Jurkat, Clone E6-1 (cell line): ENCODE measurements around a stretch of chr15.

GRCh38 chr15:61011135-61011619 lies 217.9 kb downstream of the RORA start:
- RRBS, result no CpG with 5 or more reads among the region's 3 CpGs

DNA sequence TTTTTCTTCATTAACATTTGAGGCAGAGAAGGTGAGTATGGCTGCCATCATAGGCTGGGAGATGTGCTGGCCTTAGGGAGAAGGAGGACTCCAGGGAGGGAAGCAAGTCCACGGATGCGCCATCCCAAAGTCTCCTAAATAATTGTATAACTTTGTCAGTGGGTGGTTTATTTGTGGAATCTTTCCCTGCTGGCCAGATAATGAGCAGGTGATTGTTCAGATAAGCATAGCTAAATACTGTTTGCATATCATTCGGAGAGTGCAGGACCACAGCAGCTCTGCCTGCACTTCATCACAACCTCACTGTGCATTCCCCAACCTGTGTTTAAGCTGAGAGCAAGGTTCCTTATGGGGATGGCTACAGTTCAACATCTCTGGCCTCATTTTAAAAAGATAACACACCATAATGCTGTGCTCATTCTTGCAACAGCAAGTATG lies 271.8 kb upstream of the RORA start:
- RRBS, result no CpG with 5 or more reads among the region's 3 CpGs

DNA sequence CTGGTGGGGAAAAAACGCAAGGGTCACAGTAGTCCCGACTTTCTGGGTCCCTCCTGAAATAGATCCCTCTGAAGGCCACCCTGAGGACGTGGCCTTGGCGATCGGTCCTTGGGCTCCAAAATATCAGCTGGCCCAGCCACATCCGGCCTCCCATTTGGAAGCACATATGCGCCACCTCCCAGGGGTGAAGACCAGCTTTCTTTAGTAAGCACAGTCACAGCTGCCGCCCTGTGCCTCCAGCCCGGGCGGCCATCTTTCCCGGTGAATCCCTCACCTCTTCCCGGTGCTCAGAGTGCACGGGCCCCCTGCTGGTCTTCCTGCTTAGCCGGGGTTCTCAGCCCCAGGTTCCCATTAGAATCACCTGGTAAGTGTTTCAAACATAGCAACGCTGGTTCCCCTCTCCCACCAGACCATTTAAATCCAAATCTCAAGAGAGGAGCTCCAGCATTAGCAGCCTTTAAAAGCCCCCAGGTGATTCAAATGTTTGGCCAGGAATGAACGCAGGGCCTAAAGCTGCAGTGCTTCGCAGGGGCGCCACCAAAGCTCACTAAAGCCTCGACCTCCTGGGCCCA lies 232.2 kb downstream of the VPS13C start:
- RRBS, result 74% methylated on average over 3 of the region's 19 CpGs

- RRBS, result no CpG with 5 or more reads among the region's 11 CpGs
Observed at GRCh38 chr15:62067101-62067490, 319 bp downstream of the C2CD4A start.

GRCh38 chr15:62119045-62119868 lies 45.8 kb downstream of the C2CD4B start:
- RRBS, result no CpG with 5 or more reads among the region's 9 CpGs

GRCh38 chr15:62649727-62650361 lies 259.5 kb downstream of the TLN2 start:
- RRBS, result no CpG with 5 or more reads among the region's 10 CpGs

DNA sequence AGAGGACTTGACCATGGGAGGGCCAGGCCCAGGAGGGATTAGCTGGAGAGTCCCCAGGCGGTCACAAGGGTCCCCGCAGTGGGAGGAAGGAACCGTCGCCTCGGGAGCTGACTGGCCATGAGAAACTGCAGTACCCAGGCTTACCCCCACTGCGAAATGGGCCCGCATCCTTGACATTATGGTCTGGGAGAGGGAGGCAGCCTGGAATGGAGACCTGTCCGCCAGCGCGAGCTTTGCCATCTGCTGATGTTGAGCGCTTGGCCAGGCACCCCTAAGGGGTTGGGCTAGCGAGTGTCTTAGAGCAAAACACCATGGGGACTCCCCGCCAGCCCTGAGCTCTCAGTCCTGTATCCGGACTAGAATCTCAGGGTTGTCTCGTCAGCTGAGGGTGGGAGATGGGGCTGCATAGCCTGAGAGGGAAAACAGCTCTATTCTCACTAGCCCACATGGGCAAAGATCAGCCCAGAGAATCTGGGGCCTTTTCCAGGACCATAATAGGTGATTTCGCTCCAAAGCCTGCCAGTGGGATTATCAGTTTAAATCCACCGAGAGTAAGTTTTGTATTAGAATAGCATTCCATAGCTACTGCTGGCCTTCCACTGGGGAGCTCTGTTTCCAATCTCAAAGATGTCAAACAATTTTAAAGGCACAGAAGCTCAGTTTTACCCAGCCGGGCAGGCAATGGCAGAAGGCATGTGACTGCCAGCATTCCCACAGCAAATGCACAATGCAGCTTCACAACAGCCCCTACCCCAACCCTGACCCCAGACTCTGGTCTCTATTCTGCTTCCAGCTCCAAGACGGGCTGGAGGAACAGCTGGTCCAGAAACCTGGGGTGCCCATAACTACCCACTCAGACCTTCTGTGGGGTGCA lies 167.5 kb upstream of the TPM1 start:
- RRBS, result no CpG with 5 or more reads among the region's 19 CpGs

DNA sequence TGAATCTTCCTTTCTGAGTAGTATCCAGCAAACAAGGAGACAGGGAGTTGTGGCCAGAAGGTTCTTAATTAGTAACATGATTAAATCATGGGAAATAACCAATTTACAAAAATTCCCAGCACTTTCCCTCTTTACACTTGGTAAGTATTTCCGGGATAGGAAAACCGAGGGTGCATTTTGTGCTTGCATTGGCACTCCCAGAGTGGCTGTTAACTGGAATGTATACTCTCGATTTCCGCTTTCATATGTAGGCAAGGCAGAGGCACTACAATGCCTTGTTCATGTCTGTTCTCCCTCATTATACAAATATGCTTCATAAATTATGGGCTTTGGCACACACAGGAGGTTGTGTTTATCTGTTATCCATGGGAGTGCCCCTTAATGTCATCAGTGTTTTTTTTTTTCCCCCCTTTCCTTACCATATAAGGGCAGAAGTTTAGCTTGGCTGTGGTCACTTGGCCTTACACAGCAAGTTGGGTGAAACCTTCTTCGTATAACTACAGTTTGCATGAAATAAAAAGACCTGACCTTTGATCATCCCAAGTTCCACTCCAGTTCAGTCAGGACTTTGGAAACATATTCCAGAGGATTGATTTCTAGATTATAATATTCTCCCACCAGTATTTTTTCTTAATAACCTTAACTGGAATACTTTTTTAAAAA lies 8.7 kb downstream of the TPM1 start:
- RRBS, result no CpG with 5 or more reads among the region's 5 CpGs

DNA sequence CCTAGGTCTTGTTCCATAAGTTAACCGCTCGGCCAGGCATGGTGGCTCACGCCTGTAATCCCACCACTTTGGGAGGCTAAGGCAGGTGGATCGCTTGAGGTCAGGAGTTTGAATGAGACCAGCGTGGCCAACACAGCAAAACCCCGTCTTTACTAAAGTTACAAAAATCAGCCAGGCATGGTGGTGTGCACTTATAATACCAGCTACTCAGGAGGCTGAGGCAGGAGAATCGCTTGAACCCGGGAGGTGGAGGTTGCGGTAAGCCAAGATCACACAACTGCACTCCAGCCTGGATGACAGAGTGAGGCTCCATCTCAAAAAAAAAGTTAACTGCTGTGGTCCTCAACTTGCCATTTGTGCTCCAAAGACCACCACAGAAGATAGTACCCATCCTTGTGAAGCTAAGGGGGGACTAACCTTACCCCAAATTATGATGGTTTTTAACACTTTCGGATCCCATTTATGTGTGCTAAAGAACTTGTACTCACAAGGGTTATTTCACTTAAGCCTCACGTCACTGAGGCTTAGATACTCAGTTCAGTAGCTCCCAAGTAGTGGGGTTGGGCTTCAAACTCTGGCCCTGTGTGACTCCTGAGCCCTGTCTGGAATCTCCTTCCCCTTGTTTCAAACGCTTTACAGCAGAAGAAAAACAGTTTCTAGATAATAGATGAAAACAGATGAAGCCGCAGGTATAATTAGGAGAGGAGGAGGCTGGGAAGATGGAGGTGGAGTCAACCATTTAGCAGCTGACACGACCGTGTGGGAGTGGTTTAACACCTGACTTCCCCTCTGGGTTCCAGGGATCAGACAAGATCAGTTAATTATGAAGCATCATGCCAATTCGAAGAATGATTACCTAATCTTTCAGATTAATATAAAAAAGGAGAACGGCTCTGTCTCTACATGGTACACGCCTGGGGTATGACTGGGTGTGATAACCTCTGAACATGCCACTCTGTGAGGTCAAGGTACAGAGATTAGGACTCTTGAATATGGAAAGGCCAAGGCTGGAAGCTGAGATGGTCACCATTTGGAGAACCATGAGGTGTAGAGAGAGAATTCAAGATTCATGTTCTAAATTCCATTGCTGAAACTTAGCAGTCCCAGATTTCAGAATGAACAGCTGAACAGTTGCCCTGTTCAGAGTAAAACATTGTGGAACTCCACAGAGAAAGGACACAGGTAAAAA lies 30.9 kb downstream of the TPM1 start:
- RRBS, result no CpG with 5 or more reads among the region's 18 CpGs

- RRBS, result no CpG with 5 or more reads among the region's 2 CpGs
Observed at GRCh38 chr15:63202945-63203302, 13.5 kb downstream of the RAB8B start.

DNA sequence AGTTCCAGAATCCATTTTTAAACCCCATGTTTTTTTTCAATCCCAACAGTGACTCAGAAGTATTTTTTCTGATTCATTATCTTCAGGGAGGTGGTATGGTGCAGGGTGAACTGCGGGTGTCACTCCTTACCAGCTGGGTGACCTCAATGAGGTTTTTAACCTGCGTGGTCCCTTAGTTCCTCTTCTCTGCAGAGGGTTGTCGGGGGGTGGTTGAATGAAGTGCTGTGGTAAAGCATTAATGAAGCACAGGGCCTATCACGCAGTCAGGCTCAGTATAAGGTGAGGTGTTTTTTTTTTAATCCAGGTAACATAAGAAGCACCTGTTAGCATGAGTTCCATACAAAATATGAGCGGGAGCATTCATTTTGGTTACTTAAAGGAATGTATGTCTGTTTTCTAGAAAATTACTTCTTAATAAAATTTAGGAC lies 14.4 kb downstream of the RAB8B start:
- RRBS, result no CpG with 5 or more reads among the region's 5 CpGs

DNA sequence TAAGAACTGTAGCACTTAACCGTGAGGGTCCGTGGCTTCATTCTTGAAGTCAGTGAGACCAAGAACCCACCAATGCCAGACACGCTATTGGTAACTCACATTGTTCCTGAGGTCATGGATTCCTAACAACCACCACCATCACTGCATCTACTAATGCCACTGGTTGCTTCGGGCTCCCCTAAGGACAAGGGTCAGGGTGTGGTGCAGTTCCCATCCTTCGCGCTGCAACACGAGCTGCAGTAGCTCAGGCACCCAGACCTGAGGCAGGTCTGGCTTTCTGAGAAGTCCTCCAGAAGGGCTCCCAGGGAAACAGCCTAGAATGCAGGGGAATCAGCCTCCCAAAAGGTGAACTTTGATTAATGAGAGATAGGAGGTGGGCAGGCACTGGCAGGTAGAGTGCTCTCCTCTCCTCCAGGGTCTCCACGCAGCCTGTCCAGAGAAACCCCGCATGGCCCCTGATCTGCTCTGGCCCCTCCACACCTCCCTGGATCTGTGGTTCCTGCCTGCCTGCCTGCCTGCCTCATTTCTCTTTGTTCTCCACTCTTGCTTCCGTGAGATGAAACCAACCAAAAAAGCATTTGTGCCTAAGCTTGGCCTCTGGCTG lies 44.1 kb upstream of the USP3 start:
- RRBS, result no CpG with 5 or more reads among the region's 10 CpGs

- RRBS, result no CpG with 5 or more reads among the region's 2 CpGs
Observed at GRCh38 chr15:63461985-63462605, 42.3 kb upstream of the USP3 start.

- RRBS, result no CpG with 5 or more reads among the region's 3 CpGs
Observed at GRCh38 chr15:63509175-63509528, 4.8 kb downstream of the USP3 start.

DNA sequence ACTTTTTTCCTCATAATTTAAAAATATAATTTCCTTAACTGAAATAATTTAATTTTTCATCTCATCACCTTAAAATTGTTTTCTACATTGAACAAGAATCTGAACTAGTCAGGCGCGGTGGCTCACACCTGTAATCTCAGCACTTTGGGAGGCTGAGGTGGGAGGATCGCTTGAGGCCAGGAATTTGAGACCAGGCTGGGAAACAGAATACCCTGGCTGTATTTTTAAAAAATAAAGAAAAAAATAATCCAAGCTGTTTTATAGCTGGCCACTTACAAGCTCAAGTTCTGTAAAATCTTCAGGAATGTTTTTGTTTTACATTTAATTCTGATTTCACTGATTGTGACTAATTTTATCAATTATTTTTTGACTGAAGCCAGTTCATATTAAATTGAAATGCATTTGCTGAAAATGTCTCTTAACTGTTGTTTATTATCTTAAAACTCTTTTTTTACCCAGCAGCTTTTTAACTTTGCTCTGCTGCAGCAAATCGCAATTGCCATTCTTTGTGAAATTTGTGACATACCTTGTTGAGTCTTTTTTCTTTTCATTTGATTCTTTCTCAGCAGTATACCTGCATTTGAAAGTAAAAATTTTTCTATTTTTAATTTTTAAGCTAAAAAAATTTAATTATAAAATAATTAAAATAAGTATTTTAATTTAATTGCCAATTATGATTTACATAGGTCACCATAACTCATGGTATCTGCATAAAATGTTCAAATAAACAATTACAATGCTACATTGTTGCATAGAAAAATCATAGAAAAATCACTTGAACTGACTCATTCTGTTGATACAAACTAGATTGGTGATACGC lies 46.2 kb upstream of the FBXL22 start:
- RRBS, result no CpG with 5 or more reads among the region's 5 CpGs

- RRBS, result no CpG with 5 or more reads among the region's 16 CpGs
Observed at GRCh38 chr15:63677676-63678830, 80.9 kb downstream of the FBXL22 start.

- RRBS, result no CpG with 5 or more reads among the region's 4 CpGs
Observed at GRCh38 chr15:63744186-63744788, 89.5 kb downstream of the HERC1 start.

GRCh38 chr15:63939190-63940193 lies 105.7 kb upstream of the HERC1 start:
- RRBS, result no CpG with 5 or more reads among the region's 10 CpGs

DNA sequence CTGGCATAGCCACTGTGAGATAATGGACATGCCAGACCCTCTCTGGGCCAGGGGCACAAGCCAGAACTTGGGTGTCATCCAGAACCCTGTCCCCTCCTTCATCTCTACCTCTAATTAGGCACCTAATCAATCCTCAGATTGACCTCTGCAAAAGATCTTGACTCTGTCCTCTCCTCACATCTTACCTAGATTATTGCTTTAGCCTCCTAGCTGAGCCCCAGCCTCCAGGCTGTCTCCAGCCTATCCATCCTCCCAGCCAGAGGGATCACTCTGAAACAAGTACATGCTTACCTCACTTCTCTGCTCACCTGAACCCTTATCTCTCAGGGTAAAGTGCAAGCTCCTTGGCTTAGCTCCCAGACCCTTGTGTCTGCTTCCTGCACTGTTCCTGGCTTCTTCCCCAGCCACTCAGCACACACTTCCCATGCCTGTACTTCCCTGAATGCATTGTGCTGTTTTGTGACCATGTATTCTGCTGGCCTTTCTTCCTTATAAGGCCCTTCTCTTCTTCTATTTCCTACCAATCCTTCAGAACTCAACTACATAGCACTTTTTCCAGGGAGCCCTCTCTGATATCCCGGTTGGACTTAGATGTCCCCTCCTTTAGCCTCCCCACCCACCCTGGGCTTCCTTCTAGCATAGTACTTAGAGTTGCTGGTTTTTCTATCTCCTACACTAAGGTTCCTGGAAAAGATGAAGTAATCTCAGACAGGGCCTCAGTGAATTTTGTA lies 76.2 kb downstream of the DAPK2 start:
- RRBS, result no CpG with 5 or more reads among the region's 1 CpG

GRCh38 chr15:64004601-64005075 lies 41.6 kb downstream of the DAPK2 start:
- RRBS, result no CpG with 5 or more reads among the region's 6 CpGs